Measurements from ENCODE around the genes SPDYE6, ORAI2 and LRRC17.

- RAMPAGE, total RNA, result no peak
Observed at GRCh38 chr7:102175098-102175954, 111.3 kb upstream of the SH2B2 start.

DNA sequence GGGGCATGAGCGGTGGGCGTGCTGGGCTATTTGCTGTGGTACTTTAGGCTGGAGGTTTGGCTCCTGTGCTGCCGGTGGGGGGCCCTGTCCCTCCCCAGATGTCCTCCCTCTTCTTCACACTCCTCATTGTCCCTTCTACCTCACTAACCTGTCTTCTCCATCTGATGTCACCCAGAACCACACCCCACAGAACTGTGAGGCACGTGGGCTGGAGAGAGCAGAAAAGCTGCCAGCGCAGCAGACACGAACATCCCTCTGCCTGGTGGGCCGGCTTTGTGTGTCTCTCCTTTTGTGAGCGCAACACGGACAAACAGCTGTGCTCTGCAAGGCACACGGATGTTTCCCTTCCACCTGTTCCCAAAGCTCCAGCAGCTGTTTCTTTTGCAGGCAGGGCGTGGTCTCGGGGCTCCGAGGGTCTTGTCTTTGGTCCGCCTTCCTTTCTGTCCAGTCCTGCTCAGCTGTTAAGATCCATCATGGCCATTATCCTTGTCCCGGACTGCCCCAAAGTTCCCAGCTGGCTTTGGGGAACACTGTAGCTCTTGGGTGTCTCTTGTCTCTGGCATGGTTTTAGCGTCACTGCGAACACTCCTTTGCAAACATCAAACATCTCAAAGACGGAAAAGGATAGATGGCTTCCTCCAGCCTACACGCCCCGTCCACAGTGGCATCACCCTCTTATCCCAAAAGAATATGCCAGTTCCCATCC lies 32.7 kb upstream of the SH2B2 start:
- RAMPAGE, total RNA, result no peak

- RAMPAGE, total RNA, result no peak
Observed at GRCh38 chr7:102284692-102285958, 1.5 kb upstream of the SH2B2 start.

GRCh38 chr7:102288981-102289522 lies 2.4 kb downstream of the SH2B2 start:
- RAMPAGE, total RNA, result no peak

GRCh38 chr7:102300446-102301341 lies 14.0 kb downstream of the SH2B2 start:
- RAMPAGE, total RNA, result no peak

DNA sequence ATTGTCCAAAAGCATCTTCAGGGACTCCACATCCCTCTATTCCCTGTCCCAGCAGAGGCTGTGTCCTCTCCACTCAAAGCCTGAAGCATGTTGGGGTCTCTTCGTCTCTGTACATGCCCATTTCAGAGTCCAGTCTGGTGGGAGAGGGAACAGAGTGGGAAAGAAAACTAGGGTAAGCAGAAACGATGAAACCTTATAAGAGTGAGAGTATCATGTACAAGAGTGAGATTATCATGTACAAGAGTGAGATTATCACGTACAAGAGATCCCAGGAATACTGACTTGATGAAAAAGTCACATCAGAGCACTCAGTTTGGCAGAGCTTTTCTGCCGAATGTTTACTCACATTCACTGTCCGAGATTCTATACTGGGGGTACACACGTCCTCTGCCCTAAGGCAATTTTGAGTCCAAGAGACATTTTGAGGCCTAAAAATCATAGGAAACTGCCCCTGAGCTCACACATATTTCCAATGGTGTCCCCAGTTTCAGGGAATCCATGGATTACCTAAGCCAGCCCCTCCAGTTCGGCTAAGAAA lies at the start of gene SPDYE6:
Gene SPDYE6 (minus strand): TSS at position 134 of the 538 bp plus-strand sequence.
- RAMPAGE, total RNA, result no peak

DNA sequence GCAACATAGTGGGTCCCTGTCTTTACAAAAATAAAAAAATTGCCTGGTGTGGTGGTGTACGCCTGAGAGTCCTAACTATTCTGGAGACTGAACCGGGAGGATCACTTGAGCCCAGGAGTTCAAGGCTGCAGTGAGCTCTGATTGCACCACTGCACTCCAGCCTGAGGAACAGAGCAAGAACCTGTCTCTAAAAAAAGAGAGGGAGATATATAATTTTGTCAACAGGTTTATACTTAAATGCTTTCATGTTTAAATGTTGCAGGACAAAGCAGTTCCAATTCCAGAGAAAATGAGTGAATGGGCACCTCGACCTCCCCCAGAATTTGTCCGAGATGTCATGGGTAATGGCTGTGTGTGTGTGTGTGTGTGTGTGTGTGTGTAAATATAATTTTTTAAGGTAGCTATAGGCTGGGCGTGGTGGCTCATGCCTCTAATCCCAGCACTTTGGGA lies 1.2 kb downstream of the PRKRIP1 start:
- RAMPAGE, total RNA, result no peak

DNA sequence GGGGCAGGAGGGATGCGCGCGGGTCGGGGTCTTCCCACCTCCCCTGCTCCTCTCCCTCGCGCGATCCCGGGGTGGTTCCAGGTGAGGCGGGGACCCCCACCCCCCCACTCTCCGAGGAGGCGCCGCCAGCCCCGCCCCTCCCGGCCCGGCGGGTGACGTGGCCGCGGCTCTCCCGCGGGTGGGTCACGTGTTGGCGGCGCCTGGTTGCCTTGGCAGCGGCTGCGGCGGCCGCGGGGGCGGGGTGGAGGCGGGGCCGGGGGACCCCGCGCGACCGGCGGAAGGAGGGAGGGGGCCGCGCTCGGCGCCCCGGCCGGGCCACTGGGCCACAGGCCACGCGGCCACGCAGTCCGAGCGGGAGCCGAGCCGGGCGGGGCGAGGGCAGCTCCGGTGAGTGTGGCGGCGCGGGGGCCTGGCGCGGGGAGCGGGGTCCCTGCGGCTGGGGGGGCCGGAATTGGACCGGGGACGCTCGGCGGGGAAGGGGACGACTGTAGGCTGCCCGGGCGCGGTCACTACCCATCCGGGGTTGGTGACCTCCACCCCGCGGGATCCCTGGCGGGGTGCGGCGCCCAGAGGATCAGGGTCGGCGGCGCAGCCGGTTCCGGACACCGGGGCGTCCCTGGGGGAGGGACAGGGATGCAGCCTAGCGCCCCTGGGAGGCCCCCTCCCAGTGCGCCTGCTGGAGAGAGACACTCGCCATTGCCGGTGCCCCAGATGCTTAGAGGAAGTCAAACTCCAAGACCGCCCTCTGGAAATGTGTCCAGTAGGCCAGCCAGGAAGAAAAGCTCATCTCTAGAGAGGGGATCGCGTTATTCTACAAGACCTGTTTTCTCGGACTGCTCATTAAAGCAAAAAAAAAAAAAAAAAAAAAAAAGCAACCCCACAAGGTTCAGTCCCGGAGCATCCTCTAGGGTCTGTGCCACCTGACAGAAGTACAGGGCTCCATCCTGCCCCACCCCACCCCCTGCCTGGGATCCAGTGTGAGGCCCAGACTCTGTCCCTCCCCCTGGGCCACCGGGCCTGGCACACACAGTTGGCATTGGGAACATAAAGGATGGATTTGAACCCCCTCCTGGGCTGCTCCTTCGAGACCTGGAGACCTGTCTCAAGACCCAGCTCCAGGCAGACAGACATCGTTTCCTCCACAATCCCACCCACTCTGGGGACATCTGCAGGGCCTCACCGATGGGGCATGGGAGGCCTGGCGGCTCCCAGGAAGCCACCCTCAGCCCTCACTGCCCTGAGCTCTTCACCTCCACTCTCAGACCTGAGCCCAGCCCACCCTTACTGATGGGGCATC lies at the start of gene ORAI2:
Gene ORAI2 (plus strand): TSS at position 301 of the 1,297 bp plus-strand sequence.
- RAMPAGE, total RNA, result no peak

GRCh38 chr7:102448806-102449241 lies 15.4 kb downstream of the ORAI2 start:
- RAMPAGE, total RNA, result no peak

DNA sequence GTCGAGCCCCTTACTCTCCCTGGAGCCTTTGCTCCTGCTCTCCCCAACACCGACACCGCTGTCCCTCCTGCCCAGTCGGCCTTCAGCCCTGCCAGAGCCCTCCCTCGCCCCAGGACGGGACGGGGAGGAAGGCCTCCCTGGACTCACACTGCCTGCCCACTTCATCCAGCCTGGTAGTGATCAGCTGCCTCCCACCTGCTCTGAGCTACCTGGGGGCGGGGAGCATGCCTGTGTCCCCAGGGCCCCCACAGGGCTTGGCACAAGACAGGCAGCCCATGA lies 4.6 kb downstream of the RASA4 start:
- RAMPAGE, total RNA, result no peak

DNA sequence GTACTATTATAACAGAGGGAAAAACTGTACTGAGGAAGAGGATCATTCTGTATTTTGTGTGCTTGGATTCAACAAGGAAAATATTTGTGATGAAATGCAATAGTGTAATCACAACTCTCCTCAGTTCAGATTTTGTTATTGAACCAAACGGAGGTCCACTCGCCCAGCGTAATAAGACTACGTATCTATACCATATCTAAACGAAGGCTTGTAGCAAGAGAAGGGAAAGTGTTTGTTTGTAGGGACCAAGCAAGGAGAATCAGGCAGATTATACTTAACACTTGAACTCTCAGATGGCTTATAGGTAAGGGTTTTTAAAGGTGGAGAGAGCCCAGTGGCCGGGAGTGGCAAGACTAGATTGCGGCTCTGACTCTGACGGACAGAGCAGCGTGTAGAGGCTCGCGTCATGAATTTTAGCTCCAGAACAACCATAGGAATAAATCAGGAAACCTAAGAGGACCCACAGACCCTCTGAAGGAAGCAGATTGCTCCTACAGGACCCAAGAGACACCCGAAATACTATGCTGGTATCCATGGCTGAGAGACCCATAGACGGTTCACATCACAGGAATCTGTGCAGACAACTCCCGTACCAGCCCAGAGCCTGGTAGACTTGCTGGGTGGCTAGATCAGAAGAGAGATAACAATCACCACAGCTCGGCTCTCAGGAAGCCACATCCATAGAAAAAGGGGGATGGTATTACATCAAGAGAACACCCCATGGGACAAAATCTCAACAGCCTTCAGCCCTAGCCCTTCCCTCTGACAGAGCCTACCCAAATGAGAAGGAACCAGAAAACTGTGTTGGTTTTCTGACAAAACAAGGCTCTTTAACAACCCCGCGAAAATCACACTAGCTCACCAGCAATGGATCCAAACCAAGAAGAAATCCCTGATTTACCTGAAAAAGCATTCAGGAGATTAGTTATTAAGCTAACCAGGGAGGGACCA lies 51.0 kb downstream of the FAM185A start:
- RAMPAGE, total RNA, result no peak

DNA sequence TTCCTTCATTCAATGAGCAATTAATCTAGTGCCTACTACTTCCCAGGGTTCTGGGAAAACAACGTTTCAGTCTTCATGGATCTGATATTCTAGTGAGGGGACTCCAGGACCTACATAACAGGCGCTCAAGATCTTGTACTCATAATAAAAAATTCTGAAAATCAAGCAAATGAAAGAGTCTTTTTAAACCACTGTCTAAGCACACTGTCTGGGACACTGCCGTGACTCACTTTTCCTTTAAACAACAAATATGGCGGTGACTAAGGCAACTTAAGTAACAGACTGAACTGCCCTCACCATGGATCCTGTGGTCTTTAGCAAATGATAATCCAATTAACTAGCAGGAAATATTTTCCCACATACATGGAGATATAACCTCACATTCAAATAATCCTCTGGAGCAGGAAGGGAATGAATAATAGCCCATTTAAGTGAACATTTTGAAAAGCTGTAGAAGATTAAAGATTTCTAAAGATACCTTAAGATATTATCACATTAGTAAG lies 40.4 kb upstream of the LRRC17 start:
- RAMPAGE, total RNA, result no peak

GRCh38 chr7:102912599-102913456 lies at the start of gene LRRC17:
Gene LRRC17, plus strand, starts transcription at chr7:102913000.
- RAMPAGE, total RNA, result no peak

GRCh38 chr7:103101064-103101918 lies 26.4 kb downstream of the ARMC10 start:
- RAMPAGE, total RNA, result no peak

- RAMPAGE, total RNA, result no peak
Observed at GRCh38 chr7:103379493-103380229, 32.2 kb downstream of the PSMC2 start.

DNA sequence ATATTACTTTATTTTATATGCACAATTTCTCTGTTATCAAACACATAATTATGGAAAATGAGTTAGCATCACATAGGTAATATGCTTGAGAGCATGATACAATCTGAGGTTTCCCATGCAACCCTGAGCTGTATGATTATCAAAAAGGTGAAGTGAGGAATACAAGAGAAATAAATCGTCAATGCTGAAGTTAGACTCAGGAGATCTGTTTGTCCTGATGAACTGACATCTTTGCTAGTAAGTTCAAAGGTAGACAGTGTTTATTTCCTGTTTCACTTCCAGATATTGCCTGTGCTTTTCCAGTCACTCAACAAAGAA lies 214.3 kb upstream of the SLC26A5 start:
- RAMPAGE, total RNA, result no peak

GRCh38 chr7:104973766-104974646 lies 40.0 kb upstream of the KMT2E start:
- RAMPAGE, total RNA, result no peak

GRCh38 chr7:104978263-104978911 lies 35.6 kb upstream of the KMT2E start:
- RAMPAGE, total RNA, result no peak

DNA sequence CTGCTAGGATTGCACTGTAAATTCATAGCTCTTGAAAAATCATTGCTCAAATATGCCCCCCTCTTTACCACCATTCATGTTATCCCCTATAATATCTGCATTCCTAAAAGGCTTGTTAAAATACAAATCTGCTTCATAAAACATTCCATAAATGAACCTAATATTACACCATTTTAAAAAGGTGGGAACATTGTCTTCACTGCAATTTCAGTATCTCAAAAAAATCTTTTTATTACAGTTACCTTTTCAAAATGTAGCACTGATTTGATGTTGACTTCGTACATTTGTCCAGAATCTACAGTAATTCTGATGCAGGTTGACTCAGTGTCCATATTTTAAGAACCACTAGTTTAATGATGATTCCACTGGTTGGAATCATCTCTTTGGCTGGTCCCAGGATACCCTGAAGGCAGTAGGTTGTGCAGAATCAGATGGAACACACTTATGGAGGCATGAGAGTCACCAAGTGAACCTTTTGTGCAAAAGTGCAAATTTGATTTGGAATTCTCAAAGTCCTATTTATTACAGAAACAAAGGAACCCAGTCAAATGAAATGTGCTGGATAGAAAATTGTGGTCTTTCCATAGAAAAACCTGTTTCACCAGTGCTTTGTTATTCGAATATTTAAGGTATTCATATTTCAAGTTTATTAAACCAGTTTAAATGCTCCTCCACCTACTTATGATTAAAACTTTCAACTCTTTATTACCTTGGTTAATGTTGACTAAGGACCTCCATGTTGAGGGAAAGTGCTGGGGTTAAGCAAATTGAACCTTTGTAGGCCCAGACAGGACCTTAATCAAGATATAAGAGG lies 28.1 kb upstream of the KMT2E start:
- RAMPAGE, total RNA, result no peak

DNA sequence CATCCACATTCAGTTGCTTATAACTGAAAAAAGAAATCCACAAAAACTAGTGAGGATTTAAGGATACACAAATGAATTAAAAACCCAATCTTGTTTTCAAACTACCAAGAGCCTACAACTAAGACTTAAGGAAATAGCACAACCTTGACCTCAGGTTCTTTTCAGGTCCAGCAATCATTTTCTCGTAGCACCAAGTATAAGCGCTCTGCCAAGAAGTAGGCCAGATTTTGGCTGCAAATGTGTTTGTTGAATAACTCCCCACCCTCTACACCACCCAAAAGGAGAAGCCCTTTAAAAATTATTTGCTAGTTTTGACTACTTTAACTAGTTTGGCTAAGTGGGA lies 2.8 kb upstream of the KMT2E start:
- RAMPAGE, total RNA, result no peak

Measured in foreskin keratinocyte (primary cell).